ENCODE measurements around a stretch of chr4.

DNA sequence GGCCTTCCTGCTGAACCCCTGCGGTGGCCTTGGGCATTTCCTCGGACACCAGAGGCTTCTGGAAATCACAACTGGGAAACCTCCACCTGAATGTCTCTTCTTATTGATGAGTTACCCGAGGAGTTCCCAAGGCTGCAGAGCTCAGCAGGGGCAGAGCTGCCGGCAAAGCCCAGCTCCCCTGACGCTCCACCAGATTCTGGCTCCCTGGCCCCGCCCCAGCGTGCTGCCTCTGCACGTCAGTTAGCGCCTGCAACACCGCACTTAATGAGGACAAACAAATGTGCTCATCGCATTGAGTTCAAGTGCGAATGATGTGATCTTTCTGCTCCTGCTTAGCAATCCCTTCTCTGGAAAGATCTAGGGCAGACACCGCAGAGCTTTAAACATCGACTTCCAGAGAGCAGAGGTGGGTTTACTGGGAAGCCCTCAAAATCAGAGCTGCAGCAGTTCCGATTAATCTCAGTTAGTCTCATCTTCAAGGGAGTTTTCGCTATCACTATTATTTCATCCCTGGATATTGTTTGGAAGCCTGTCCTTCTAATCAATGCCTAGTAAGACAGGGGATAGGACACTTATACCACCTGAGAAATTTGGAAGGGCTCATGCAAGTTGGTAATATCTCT, 55.5 kb upstream of the FBXW7 start:
- PRO-cap = no peak

GRCh38 chr4:152780496-152780980, 784 bp downstream of the ARFIP1 start:
- PRO-cap = no peak

GRCh38 chr4:152991910-152992540, 55.9 kb downstream of the FHDC1 start:
- PRO-cap = no peak

DNA sequence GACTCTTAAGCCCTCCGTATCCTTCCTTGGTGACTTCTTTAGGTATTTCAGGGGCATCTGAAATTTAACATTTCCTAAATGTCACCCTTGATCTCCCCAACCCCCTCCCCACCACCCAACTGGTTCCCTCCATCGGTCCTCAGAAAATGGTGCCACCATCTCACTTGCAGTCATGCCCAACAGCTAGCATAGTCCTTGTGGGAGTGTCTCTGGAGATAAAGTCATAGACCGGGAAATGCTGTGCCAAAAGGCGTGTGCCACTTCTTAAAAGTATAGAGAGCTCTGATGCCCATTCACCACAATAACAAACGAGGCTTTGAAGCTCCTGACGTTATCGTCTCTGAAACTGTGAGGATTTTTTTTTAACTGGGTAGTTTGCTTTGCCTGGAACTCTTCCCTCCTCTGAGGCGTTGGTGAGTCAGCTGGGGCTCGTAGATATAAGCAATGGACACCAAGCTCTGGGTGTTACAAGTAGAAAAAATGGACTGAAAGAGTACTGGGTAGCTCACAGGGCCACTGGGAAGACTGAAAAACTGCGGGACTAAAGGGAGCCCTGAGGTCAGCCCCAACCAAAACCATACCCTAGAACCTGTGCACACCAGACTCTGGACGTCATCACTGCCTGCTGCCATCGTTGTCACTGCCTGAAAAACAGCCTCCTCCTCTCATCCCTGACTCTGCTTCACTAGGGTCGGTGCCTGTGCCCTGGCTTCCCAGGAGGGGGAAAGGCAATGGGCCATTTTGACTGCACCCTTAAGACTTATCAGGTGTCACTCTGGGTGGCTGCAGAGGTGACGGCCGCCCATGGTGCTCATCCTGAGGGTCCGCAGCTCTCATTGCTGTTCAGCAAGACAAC, 89.4 kb upstream of the TRIM2 start:
- PRO-cap = no peak

DNA sequence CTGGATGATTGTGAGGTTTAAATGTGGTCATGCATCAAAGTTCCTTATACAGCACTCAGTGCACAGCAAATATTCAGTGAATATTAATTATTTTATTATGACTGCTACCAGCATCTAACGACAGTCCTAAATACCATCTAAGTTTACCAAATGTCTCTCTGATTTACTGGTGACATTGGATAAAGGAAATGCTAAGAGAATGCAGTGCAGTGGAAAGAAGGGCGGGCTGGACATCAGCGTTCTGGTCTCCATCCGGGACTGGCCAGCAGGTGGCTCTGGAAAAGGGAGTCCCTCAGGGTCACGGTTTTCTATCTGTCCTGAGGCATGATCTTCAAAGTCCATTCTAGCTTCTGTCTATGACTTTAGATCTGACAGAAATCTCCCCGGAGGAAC, 3.2 kb downstream of the TRIM2 start:
- PRO-cap = no peak

DNA sequence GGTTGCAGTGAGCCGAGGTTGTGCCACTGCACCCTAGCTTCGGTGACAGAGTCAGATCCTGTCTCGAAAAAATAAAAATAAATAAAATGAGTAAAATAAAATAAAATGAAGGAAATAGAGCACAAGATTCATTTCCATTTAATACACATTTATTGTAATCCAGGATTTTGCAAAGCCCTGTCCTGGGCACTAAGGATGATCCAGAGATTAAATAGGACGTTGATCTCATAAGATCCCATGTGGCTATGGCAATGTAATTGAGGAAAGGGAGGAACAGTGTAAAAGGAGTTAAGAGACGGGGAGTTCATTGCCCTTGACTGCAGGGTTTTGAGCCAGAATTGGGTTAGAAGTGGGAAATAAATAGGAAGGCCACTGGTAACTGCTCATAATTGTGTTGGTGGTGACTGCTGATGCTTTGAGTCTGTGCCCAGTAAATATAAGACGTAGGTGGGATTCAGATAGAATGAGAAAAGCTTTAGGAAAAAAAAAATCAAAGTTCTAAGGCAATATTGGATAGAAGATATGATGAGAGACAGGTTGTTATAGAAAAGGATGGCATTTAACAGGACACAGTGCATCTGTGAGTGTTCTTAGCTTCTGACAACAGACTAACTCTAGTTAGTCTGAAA, 15.7 kb downstream of the TRIM2 start:
- PRO-cap = no peak

DNA sequence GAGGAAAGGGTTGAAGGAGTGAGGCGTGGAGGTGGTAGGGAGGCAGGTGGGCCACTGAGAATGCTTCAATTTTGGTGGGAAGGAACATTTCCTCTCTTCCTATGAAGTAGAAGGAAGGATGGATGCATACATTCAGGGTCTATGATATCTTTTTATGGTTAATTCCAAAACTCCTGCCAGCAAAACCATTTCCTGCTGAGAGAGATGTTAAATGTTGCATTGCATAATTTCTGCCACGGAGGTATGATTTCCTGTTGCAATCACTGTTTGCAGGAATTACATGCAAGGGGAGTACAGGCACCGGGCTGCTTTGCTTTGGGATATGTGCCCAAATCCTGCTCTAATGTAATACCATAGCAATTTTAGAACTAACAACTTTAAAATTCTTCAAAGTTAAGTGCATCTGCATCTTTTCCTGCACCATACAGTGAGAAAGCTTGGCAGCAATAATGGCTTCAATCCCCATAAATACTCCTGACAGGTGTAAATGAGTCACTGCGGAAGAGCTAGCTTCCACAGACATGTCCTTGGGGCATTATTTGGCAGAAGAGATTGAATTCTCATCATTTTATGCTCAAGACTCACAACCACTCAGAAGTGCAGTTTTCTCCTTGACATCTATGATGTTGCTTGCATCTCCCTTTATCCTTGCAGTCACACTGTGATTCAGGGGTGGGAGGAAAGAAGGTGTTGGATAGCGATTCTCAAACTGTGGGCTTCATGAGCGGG, 29.6 kb downstream of the TRIM2 start:
- PRO-cap = no peak

GRCh38 chr4:153246624-153247031, 42.4 kb downstream of the TRIM2 start:
- PRO-cap = no peak

- PRO-cap = no peak
These were observed 26.8 kb upstream of the TMEM131L start for GRCh38 chr4:153439162-153439895.

DNA sequence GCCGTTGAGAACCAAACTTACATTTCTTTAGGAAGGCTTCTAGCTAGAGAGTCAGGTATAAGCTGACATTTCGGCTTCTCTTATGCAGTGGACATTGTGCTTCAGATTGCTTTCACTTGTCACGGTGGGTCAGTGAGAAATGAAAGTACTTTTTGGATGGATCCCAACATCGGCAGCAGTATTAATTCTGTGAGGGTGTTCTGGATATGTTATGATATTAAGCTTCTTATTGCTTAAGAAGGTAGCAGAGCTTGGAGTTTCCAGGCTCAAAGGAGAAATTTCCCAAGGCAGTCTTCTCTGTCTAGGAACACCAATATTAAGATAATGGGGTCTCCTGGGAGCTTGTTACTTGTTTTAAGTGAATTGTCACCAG, 17.6 kb downstream of the TMEM131L start:
- PRO-cap = no peak

GRCh38 chr4:153521889-153522718, 55.9 kb downstream of the TMEM131L start:
- PRO-cap = no peak

- PRO-cap = no peak
These were observed 72.7 kb downstream of the TMEM131L start for GRCh38 chr4:153538755-153539303.

DNA sequence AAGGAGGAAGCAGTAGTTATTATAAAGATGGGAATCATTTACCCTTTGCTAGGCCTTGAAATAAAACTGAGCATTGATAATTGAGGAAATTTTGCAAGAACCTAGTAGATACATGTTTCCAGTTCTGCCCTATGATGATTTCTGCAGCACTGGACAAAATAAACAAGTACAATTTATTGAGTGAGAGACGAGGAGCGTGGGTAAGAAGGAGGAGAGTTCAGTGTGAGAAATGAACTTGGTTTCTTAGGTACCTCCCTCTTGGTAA, 57.4 kb upstream of the TLR2 start:
- PRO-cap = no peak

DNA sequence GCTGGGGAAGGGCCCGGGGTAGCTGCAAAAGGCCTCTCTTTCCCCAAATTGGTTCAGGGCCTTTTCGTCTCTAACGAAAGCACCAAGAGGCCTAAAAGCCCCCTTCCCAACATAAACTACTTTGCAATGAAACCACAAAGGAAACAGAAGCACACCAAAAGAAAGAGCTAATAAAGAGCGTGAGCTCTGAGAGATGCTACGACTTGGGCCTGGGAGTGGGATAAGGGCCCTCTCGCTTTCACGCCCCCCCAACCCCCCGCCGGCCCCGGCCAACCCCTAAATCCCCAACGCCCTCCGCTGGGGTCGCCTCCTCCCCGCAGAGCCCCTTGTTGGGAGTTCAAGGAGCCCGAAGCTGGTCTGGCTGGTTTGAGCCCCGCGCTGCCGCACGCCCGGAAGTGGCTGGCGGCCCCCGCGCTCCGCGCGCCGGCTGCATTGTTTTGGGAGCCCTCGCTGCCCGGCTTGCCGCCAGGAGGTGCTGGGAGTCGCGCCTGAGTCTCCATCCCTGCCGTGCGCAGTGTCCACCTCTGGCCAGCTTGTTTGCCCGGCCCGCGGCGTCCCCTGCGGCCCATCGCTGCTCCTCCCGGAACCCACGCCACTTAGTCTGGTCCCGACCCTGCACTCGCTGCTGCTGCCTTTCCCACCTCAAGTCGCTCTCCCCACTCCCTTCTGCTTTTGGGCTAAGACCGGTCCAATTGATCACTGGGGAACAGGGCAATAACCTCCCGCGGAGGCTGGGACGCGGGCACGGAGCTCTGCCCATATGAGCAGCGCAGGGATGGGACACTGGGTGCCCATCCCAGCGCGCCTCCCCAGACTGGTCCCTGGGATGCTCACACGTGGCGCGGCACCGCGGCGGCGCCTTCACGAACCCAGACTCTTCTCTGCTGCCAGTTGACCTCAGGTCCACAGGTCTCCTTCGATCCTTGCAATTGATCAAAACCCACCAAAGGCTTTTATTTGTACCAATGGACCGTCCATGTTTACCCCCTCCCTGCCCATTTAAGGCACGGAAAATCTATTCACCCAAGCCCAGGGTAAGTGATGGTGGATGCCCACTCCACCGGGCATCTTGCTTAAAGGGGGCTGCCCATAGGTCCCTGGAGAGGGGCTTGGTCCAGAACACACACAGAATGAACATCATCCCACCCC, 2.2 kb upstream of the SFRP2 start:
- PRO-cap = bidirectional peak, plus-strand start at position 480 of the sequence, minus-strand start at position 362 of the sequence; bidirectional peak, plus-strand start at position 872 of the sequence, minus-strand start at position 883 of the sequence; bidirectional peak, plus-strand start at position 972 of the sequence, minus-strand start at position 931 of the sequence

DNA sequence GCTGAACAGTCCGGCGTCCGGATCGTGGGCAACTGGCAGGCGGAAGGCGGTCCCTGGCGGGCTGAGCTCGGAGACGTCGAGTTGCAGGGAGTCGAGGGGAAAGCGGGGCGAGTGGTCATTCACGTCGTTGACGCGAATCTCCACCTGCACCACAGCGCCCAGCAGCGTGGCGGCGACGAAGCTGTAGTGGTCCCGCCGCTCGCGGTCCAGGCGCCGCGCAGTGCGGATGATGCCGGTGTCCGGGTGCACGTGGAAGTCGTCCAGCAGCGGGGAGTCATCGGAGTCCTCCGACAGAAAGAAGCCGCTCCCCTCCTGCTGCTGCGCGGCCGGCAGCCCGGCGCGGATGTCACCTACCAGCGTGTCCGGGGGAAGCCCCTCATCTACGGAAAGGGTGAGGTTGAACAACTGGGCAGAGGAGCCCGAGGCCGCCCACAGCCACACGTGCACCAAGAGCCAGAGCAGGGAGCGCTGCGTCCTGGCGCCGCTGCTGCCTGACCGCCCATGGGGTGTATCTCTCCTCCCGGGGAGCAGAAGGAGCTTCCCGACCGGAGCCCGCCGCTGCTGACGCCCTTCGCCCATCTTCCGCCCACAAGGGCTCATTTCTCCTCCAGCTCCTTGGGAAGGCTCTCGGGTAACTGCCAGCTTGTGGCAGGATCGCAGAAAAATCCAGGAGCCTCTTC, 703 bp downstream of the DCHS2 start:
- PRO-cap = no peak

GRCh38 chr4:154615147-154615507, 2.7 kb upstream of the FGG start:
- PRO-cap = no peak

DNA sequence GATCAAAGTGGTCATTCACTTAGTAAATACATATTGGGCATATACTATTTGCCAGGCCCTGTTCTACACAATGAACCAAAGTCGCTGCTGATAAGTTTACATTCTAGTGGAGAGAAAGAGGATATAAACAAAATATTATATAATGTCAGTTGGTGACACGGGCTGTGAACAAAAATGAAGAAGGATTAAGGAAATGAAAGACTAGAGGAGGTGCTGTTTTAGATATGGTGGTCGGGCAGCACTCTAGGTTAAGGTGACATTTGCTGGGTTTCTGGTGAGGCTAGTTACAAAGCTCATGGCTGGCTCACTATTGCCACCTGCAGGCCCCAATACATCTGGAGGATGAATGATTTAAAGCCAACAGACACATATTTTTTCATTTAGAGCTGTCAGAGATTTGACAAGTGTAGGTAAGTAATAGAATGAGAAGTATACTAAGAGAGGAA, 6.2 kb upstream of the FGG start:
- PRO-cap = no peak

DNA sequence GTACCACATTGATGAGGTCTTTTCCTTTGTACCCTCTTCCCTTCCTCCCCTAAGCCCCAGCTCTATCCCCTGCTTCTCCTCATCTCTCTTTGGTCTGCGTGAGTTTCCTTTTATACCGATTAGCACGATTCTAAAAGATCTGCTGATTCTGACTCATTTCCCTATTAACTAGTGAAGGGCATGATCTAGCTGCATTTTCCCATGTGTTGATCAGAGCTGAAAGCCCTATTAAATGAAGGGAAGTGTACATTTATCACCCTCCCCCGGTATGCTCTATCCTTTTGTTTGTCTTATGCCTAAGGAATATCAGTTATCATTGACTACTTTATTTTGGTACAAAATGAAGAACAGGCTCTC, 181.7 kb upstream of the NPY2R start:
- PRO-cap = no peak

GRCh38 chr4:155667504-155668617, 1.2 kb downstream of the GUCY1A1 start:
- PRO-cap = no peak

DNA sequence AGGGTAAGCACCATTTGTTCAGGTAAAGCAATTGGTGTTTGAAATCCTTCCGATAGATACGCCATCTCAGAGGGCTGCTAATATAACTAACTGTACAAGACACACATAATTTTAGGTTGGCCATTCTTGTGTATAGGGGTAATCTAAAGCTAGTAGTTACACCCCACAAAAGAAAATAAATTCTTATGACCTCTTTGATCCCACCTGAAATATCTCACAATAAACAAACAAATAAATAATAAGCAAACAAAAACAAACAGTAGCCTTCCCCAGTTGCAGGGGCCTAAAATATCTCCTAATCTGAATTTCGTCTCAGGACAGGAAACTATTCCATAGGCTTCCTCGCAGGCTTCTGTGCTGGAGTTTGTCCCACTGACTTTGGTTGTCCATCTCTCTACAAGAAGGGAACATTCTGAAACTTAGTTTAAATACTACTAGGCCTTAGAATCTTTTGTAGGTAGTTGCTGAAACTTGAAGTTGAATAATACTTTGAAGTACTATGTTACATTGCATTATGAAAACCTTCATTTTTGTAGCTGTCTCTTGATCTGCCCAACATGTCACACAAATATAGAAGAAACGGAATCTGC, 22.1 kb downstream of the TDO2 start:
- PRO-cap = no peak